Spleen (tissue), 7 donors: ENCODE measurements around the genes DLK2, TJAP1 and GTPBP2.

DNA sequence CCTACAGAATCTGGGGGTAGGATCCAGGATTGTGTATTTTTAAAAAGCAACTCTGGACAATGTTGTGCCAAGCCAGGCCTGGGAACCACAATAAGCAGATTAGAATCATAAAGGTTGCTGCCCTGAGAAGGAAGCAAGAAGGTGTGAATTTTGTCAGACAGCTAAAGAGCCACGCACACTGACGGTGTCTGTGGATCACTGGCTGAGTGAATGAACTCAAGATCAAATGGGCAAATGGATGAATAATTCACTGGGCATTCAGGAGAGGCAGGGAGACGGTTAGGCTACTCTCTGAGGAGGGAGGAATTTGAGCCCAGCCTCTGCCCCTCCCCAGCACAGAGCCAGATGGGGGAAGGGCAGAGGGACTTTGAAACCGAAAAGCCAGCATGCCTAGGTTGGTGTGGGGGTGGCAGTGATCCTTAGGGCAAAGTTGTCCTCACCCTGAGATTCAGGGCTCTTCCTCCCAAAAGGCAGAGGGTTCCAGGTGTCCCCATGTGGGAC, 19.5 kb upstream of the SLC22A7 start:
- PRO-cap, 4 experiments, result no peak in any of the 4 experiments
- RAMPAGE, long total RNA, 4 experiments, result no peak in any of the 4 experiments

DNA sequence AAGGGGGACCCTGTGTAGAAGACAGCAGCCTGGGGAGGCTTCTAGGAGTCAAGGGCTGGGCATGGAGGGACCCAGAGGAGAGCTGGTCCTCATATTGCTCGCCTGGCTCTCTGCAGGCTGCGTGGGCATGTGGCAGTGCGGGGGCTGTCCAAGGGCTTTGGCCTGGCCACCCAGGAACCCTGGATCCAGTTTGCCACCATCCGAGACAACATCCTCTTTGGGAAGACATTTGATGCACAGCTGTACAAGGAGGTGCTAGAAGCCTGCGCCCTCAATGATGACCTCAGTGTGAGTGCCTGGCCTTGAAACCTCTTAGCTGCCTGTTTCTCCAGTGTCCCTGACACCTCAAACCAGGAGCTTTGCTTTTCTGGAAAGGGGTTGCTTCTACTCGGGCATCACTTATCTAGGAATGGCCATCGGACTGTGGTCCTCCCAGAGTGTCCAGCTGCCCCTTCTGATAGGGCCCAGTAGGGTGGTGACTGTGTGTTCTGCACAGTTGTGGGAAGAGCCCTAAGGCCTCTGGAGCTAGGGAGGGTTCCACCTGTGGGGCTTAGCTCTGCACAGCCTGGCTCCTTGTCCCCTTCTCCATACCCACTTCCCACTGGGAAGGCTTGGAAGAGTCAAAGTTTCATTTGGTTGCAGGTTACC, 11.3 kb downstream of the ABCC10 start:
- PRO-cap, 4 experiments, result peak in 1 of 4 experiments; most common minus-strand start position 112 of the sequence (in 1)
- RAMPAGE, long total RNA, 4 experiments, result no peak in any of the 4 experiments

- PRO-cap, 4 experiments, result no peak in any of the 4 experiments
- RAMPAGE, long total RNA, 4 experiments, result no peak in any of the 4 experiments
Observed at GRCh38 chr6:43454554-43454859, 841 bp downstream of the DLK2 start.

DNA sequence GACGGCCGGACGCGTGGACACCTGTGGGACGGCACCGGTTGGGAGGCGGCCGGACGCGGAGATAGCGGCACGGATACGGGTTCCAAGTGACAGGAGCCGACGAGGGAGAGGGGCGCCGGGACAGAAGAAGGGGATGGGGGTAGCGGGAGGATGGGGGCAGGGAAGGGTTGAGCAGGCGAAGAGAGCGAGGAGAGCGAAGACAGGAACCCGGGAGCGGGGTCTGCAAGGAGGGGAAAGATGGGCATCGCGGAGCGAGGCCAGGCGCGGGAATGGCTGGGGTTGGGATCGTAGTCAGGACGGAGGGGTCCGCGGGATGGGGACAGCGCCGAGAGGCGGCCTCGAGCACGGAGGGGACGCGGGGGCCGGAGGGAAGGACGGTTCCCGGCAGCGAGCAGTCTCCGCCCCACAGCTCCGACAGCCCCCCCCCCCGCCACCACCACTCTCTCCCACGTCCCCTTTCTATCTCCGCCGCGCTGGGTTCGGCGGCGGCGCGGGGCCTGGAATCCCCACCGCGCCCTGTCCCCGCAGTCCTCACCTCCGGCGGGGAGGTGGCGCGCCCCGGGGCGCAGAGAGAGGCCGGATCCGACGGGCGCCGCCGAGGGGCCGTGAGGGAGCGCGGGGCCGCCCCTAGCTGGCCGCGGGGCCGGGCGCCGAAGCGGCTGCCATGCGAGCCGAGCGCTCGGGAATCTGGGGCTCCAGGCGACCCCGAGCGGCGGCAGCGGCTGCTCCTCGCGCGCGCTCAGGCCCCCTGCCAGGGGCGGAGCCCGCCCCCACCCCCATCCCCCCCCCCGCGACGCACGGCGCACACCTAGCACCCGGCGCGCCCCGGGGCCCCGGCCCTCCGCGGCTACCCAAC, at the start of gene DLK2:
Gene DLK2, minus strand, starts transcription at position 689 of the 856 bp plus-strand sequence.
- PRO-cap, 4 experiments, result peak in 4 of 4 experiments; most common plus-strand start position 571 of the sequence (in 4); most common minus-strand start position 350 of the sequence (in 1)
- RAMPAGE, long total RNA, 4 experiments, result no peak in any of the 4 experiments

DNA sequence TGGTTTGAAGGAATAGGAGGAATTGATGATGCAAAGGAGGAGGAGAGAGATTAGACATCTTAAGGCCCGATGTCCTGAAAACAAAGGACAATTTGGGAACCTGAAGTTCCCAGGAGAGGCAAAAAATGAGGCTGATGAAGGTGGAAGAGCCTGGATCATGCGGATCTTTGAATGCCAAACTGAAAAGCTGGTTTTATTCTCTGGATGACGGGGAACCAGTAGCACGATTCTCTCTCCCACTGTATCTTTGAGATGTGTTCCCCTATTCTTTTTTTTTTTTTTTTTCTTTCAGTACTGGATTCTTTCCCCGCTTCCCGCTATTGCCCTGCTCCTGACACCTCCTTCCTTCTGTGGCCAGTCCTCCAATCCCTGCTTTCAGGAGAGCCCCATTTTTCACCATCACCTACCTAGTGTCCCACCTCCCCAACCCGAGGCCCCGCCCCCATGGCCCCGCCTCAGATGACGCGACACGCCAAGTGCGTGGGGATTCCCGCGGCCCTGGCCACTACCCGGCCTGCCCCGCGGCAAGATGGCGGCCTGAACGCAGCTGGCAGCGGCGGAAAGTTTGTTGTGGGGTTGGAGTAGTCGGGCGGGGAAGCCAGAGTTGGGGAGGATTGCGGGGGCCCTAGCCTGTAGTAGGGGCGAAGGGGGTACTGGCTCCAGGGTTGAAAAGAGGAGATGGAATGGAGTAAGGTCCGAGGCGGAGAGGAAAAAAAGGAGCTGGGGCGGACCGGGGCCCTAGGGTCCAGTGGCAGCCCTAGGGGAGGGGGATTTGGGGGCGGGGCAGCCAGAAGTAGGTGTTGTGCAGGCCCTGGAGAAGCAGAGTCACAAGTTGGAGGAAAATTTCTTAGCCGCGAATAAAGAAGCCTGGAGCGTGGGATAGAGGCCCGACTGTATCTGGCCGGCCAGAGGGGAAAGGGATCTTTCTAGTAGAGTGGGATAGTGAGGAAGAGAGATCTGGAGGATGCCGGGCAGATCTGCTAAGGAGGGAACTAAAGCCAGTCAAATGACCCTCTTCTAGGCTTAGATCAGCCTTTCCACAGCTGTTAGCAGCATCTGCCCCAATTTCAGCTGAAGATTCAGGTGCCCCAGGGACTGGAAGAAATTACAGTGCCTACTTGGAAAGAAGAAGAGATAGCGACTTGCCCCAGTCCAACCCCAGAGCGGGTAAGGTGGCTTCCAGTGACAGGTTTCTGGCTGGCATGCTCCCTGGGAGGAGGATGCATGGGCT, at the start of gene TJAP1:
Gene TJAP1, plus strand, starts transcription at position 505 of the 1,231 bp plus-strand sequence.
- PRO-cap, 4 experiments, result peak in 4 of 4 experiments; most common plus-strand start position 527 of the sequence (in 4); most common minus-strand start position 371 of the sequence (in 3)
- RAMPAGE, long total RNA, 4 experiments, result start-site peak on the plus strand in 4 of 4 experiments, centred at positions 508 to 522 of the sequence, 80 to 209 reads per replicate

- PRO-cap, 4 experiments, result no peak in any of the 4 experiments
- RAMPAGE, long total RNA, 4 experiments, result no peak in any of the 4 experiments
Observed at GRCh38 chr6:43520926-43521892, 4.3 kb downstream of the POLR1C start.

GRCh38 chr6:43628736-43629321, at the start of gene GTPBP2:
Gene GTPBP2, minus strand, starts transcription at chr6:43629264.
- PRO-cap, 4 experiments, result peak in 4 of 4 experiments; most common plus-strand start chr6:43628919 (in 1); most common minus-strand start chr6:43628868 (in 4)
- RAMPAGE, long total RNA, 4 experiments, result start-site peak on the minus strand in 1 of 4 experiments, at chr6:43628813-43629176 at its widest, 15 to 16 reads per replicate

DNA sequence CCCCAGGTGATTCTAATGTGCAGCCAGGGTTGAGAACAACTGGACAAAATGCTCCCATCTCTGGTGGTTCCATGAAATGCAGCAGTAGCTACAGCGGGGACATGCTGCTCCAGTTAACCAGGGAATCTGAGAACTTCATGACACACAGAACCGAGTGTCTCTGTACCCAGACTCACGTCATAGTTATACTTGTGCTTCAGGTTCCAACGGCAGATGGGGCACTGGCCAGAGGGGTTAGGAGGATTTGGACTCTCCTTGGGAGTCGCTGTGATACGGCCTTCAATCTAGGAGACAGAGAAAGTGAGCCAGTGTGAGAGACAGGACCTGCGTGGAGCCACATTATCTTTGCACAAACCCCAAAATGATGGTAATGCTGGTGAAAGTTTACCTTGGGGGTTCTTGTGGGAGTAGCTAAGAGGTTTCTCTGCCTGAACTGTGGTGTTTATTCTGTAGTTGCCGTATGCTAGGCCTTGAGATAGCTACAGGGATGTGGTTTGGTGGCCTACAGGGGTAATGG, 9.2 kb downstream of the MRPS18A start:
- PRO-cap, 4 experiments, result no peak in any of the 4 experiments
- RAMPAGE, long total RNA, 4 experiments, result no peak in any of the 4 experiments

DNA sequence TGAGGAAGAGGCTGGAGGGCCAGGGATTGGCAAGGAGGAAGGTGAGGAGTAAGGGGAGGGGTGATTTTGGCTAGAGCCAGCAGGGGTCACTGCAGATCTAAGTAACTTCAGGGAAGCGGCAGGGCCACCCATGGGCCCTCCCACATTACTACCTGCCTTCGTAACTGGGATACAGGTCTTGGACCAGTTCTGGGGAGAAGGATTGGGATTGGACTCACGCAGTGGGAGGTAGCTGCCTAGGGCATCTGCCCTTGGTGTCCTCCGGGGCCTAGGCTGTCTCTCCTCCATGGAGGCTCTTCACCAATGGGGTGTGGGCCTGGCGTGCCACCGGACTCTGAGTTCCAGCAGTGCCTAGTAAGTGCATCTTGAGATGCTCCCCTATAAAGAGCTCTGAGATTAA, 36.3 kb upstream of the MRPS18A start:
- PRO-cap, 4 experiments, result no peak in any of the 4 experiments
- RAMPAGE, long total RNA, 4 experiments, result no peak in any of the 4 experiments

DNA sequence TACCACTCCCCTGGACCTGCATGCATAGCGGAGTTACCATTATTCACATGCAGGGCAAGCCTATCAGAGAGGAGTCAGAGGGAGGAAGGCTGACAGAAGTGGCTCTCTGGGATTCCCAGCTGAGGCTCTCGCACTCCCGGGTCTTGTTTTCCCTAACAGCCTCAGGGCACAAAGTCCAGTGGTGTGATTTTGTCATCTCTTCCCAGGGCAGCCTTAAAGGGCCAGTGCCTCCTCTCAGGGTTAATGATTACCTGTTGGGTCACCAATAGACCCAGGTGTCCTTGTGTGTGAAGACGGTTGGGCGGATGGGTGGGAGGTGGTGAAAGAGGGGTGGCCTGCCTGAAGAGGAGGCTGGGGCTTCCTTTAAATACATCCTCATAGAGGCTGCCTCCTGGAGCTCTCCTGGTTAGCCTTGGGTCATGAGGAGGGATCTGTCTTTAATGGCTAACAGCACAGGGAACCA, 36.4 kb downstream of the VEGFA start:
- PRO-cap, 4 experiments, result no peak in any of the 4 experiments
- RAMPAGE, long total RNA, 4 experiments, result no peak in any of the 4 experiments

DNA sequence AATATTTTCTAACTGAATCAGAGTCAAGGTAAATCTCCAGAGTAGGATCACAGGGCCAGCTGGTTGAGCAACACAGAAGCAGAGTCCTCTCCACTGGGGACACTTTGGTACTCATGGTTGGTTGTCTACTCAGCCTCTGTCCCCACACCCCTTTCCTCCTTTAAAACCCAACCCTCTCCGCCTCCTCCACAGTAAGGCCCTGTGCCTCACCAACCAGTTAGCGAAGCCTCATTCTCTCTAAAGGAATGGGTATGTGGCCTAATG, 92.2 kb downstream of the MRPL14 start:
- PRO-cap, 4 experiments, result no peak in any of the 4 experiments
- RAMPAGE, long total RNA, 4 experiments, result no peak in any of the 4 experiments

- PRO-cap, 4 experiments, result peak in 3 of 4 experiments; most common plus-strand start chr6:44059104 (in 2); most common minus-strand start chr6:44058536 (in 1)
- RAMPAGE, long total RNA, 4 experiments, result no peak in any of the 4 experiments
Observed at GRCh38 chr6:44058394-44059453, 68.5 kb downstream of the MRPL14 start.

DNA sequence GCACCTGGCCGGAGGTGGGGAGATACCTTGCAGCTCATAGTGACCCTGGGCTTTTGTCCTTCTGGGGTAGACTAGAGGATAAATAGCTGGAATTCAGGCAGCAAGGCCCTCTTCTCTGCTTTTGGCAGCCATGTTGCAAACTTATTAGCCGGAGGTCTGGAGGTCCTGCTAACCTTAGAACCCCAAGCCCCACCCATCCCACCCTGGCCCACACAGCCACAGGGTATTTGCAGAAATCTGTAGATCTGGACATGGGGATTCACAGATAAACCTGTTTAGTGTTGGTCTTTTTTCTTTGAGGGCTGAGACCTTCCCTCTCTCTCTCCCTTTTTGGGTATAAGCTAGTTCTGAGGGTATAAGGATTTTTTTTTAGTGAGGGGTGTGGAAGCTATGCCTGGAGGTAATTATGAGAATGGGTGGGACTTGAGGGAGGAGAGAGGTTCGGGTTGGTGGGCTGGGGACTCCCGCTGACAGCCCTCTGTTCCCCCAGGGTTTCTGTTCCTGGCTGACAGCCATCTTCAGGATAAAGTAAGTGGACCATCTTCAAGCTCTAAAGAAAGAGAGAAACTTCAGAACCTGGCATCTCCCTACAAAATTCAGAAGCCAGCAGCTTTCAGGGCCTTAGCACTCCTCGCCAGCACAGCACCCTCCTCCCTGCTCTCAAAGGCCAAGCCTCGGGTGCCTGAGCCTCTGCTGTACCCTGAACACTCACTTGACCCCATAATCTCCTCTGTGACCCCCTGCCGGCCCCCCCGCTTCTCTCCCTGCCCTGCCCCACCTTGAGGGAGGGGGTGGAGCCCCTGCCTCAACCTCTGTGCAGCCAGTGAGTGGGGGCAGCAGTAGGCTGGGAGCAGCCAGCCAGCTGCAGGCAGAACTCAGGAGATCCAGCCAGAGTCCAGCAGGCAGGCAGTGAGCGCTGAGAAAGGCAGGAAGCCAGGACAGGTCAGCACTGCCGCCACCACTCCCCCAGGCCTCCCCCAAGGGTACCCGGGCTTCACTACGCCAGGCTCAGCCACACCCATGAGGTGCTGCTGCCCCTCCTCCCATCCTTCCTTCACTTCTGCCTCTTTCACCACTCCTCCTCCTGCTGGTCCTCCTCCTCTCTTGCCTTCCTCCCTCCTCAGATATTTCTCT, 11.0 kb downstream of the TMEM63B start:
- PRO-cap, 4 experiments, result no peak in any of the 4 experiments
- RAMPAGE, long total RNA, 4 experiments, result no peak in any of the 4 experiments

- PRO-cap, 4 experiments, result no peak in any of the 4 experiments
- RAMPAGE, long total RNA, 4 experiments, result no peak in any of the 4 experiments
Observed at GRCh38 chr6:44170062-44170261, 11.3 kb downstream of the CAPN11 start.

- PRO-cap, 4 experiments, result no peak in any of the 4 experiments
- RAMPAGE, long total RNA, 4 experiments, result no peak in any of the 4 experiments
Observed at GRCh38 chr6:44176413-44176681, 17.7 kb downstream of the CAPN11 start.

DNA sequence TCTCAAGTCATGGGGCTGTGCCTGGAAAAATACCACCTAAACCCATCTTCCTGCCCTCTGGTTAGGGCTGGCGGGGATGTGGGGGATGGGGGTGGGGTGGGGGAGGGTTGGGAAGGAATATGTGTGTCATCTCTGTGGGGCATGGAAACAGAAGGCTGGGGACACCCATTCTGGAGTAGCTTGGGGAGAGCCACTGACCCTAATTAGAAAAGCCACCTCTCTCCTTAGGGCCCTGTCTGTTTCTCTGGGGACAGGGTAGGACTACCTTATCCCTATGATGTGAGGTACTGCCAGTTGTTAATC, 1.3 kb upstream of the SLC29A1 start:
- PRO-cap, 4 experiments, result no peak in any of the 4 experiments
- RAMPAGE, long total RNA, 4 experiments, result no peak in any of the 4 experiments

DNA sequence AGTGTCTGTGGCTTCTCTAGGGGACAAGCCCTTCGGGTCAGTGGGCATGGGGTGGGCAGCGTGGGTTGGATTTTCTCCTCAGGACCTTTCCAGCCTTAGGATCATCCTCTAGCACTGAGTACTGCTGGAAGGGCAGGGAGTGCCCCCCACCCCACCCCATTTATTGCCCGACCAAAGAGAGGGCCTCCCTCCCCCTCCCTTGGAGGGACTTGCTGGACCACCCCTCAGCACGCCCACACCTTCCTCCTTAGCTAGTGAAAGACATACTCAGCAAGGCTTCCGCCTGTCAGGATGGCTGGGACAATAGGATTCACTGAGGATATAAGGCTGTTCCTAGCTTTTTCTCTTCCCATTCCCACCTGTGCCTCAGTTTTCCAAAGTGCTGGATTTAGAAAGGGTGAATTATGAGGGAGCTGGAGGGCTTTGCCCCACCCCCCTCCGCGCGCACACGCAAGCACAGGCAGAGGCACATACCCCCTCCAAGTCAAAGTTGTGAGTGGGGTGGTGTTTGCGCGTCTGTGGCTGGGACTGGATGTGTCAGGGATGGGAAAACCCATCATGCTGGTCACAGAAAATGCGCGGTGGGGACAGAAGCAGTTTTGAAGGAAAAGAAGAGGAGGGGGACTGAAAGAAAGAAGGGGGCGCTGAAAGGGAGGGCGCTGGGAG, 783 bp upstream of the SLC29A1 start:
- PRO-cap, 4 experiments, result no peak in any of the 4 experiments
- RAMPAGE, long total RNA, 4 experiments, result no peak in any of the 4 experiments

DNA sequence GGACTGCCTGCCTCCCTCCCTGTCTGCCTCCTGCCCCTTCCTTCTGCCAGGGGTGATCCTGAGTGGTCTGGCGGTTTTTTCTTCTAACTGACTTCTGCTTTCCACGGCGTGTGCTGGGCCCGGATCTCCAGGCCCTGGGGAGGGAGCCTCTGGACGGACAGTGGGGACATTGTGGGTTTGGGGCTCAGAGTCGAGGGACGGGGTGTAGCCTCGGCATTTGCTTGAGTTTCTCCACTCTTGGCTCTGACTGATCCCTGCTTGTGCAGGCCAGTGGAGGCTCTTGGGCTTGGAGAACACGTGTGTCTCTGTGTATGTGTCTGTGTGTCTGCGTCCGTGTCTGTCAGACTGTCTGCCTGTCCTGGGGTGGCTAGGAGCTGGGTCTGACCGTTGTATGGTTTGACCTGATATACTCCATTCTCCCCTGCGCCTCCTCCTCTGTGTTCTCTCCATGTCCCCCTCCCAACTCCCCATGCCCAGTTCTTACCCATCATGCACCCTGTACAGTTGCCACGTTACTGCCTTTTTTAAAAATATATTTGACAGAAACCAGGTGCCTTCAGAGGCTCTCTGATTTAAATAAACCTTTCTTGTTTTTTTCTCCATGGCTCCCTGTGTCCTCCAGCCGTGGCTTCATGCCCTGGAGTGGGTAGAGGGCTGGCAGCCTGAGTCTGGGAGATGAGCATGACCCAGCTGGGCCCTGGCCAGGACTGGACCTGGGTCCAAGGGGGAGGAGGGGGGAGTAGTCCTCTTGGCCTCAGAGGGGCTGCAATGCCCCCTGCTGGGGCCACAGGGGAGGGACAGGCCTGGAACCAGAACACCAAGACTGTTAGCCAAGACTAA, 10.4 kb downstream of the SLC29A1 start:
- PRO-cap, 4 experiments, result no peak in any of the 4 experiments
- RAMPAGE, long total RNA, 4 experiments, result no peak in any of the 4 experiments

DNA sequence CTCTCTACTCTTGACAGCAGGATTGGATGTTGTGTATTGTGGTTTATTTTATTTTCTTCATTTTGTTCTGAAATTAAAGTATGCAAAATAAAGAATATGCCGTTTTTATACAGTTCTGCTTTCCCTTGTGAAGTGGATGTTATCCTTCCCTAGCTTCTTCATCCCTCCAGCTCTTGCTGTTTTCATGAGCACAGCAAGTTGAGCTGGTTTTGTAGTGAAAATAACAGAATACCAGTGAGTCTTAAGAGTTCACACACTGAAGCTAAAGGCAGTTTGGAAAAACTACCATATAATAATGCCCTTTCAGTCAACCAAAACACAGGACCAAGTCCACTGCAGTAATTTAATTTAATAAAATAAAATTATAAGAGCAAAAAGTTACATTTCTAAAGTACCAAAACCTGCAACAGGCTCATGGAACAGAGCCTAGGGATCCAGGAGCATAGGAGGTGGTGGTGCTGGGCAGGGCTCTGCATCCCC, 3.5 kb downstream of the SLC35B2 start:
- PRO-cap, 4 experiments, result no peak in any of the 4 experiments
- RAMPAGE, long total RNA, 4 experiments, result no peak in any of the 4 experiments

- PRO-cap, 4 experiments, result no peak in any of the 4 experiments
- RAMPAGE, long total RNA, 4 experiments, result no peak in any of the 4 experiments
Observed at GRCh38 chr6:44261460-44261888, 3.9 kb downstream of the NFKBIE start.